Metastatic Liver Carcinoma in the Adrenal Gland (tissue), 2 donors: ENCODE measurements around a stretch of chr17.

- PRO-cap, 2 experiments, result peak in 2 of 2 experiments; most common plus-strand start chr17:65123521 (in 2); most common minus-strand start chr17:65123152 (in 2)
Observed at GRCh38 chr17:65122661-65123728, 14.2 kb upstream of the RGS9 start.

- PRO-cap, 2 experiments, result no peak in any of the 2 experiments
Observed at GRCh38 chr17:65164164-65164780, 27.1 kb downstream of the RGS9 start.

- PRO-cap, 2 experiments, result no peak in any of the 2 experiments
Observed at GRCh38 chr17:65546124-65546778, 15.2 kb downstream of the AXIN2 start.

DNA sequence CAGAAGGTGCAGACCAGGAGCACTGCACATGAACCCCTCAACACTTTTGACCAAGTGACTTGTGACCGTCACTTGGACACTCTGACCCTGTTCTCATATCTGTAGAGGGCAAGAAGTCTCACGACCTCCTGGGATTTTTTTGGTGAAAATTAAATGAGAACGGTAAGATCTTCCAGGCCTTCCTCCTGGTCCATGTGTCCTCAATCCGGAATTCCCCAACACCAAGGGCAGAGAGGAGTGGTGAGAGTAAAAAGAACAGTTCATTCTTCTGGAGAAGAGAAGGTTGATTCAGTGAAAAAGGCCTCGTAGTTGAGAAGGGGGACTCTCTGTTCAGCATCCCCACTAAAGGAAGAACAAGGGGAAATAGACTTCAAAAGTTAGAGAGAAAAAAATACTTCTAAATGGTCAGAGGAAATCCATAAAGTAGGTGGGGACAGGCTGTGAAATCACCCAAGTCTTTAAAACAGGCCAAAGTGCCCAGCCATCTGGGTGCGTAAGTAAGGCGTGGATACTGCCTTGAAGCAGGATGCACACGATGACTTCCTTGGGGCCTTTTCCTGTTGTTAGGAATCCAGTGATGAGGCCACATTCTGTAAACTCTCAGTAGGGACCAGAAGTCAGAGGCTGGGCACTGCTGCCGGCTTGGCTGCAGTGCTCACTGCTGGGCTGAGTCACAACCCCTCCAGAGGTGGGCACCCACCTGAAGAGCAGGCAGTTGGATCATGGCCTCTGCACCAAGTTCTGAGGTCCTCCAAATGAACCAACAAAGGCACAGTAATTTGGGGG lies 9.3 kb downstream of the AXIN2 start:
- PRO-cap, 2 experiments, result no peak in any of the 2 experiments

DNA sequence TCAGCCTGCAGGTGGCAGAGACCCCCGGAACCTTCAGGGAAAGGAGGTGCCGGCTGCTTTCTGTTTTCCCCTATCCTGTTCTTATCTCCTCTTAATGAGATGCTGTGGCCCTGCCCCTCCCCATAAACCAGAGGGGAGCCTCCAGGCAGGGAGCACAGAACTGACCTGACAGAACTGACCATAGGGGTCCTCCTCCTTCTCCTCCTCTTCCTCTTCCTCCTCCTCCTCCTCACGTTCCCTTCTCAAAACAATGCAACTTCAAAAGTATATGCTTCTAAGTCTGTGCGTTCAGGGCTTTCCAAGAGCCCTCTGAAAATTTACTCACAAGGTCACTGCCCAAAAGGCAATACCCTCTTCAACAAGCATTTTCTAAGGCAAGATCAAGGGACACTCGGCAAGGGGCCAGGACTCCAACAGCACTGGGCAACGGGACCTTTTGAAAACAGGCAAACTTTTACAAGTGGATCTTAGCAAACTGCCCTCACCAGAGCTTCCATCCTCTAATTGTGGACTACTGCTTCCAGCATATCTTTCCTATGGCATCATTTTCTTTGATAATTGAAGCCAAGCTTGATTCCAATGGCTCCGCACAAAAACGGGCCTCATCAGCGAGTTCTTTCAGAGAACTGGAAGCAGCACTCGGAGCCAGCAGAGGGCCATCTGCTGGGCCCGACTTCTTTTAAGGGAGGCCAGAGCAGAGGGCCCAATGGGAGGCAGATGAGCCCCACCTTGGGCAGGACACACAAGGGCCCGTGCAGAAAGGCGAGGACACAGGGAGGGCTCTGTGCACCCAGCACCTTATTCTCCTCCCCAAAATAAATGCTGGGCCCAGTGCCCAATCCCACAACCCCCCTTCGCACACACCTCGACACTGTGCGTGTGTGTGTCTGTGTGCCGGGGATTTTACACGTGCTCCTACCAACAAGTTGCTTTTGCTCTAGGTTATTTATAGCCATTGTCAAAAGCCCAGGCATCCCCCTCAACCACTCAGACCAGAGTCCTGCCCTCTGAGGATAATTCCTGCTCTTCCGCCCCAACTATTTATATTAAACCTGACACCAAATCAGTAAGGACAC lies 7.1 kb downstream of the AXIN2 start:
- PRO-cap, 2 experiments, result no peak in any of the 2 experiments

DNA sequence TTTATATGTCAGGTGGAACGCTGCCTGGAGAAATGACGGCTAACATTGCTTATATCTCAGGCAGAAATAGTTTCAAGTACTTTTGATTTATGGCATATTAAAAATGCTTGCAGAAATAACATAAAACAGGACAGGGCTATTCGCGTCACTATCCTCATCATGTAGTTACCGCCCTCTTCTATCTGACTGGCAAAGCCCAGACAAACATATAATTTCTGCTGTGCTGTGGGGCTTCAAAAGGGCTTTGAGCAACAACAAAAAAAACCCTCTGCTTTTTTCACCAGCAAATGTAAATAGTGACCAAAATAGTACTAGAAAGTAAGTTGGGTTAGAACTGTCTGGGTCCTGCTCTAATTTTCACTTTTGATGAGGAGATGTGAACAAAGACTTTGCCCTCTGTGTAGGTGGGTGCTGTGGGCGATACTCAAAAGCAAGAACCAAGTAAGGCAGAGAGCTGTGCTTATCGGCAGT lies 151.0 kb upstream of the AXIN2 start:
- PRO-cap, 2 experiments, result no peak in any of the 2 experiments

- PRO-cap, 2 experiments, result no peak in any of the 2 experiments
Observed at GRCh38 chr17:65750588-65751135, 189.2 kb upstream of the AXIN2 start.

DNA sequence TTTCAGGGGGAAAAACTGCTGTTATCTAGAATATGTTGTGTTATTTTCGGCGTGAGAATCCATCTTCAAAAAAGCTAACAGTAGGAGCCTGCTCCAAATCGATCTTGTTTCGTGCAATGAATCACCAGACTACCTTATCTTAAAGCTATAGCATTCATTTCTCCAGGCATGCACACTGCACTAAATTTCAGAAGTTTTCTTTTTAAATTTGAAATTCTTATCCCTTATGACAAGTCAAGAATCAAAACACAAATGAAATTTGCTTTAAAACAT lies 288.8 kb downstream of the CEP112 start:
- PRO-cap, 2 experiments, result no peak in any of the 2 experiments

- PRO-cap, 2 experiments, result no peak in any of the 2 experiments
Observed at GRCh38 chr17:66436304-66437123, 134.1 kb downstream of the PRKCA start.

DNA sequence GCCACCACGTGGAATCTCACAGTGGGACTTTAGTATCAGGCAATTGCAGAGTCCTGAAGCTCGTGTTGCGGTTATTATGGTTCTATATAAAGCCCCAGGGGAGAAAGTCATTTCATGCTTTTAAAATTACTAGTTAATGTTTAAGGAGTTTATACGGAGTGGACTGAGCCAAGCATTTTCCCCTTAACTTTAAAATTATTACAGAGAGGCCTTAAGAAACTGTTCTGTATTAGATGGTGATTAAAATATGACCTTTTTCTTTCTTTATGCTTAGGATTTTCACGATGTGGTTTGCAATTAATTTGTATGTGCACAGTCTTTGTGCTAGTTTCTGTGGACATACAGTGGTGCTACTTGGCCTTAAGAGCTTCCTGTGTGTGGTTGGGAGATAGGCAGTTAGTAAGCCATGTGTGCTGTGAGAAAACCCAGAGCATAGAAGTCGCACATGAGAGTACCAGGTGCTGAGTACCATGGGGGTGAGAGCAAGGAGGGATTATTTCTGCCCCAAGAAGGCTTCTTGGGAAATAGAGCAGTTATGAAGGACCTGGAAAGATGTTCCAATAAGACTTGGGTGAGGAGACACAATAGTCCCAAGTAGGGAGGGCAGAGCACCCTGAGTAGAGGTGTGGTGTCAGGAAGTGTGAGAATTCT lies 239.7 kb downstream of the PRKCA start:
- PRO-cap, 2 experiments, result no peak in any of the 2 experiments

- PRO-cap, 2 experiments, result no peak in any of the 2 experiments
Observed at GRCh38 chr17:66579391-66579908, 255.5 kb upstream of the CACNG5 start.

- PRO-cap, 2 experiments, result no peak in any of the 2 experiments
Observed at GRCh38 chr17:66580121-66580875, 254.6 kb upstream of the CACNG5 start.

- PRO-cap, 2 experiments, result no peak in any of the 2 experiments
Observed at GRCh38 chr17:66951200-66952497, 12.9 kb upstream of the CACNG4 start.

- PRO-cap, 2 experiments, result no peak in any of the 2 experiments
Observed at GRCh38 chr17:67293771-67294180, 48.8 kb upstream of the HELZ start.

DNA sequence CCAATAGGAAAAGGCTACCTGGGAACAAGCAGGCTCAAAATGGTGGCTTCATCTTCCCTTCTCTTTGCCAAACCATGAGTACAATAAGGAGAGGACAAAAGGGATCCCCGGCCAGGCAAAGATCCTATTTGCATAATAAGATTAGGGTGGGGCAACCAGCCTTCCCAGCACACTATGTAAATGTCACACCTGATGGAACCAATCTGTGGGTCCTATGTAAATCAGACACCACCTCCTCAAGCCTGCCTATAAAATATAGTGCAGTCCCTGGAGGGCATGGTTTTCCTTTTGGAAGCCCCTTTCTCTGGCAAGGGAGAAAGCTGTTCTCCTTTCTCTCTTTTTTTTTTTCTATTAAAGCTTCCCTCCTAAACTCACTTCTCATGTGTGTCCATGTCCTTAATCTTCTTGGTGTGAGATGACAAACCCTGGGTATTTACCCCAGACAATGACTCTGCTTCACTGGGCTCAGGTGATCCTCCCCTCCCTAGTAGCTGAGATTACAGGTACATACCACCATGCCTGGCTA lies 44.2 kb downstream of the PSMD12 start:
- PRO-cap, 2 experiments, result no peak in any of the 2 experiments

GRCh38 chr17:67357073-67357740 lies 9.2 kb downstream of the PSMD12 start:
- PRO-cap, 2 experiments, result no peak in any of the 2 experiments

GRCh38 chr17:67364677-67365523 lies 1.5 kb downstream of the PSMD12 start:
- PRO-cap, 2 experiments, result no peak in any of the 2 experiments

GRCh38 chr17:67402208-67402563 lies 25.1 kb downstream of the PITPNC1 start:
- PRO-cap, 2 experiments, result no peak in any of the 2 experiments

DNA sequence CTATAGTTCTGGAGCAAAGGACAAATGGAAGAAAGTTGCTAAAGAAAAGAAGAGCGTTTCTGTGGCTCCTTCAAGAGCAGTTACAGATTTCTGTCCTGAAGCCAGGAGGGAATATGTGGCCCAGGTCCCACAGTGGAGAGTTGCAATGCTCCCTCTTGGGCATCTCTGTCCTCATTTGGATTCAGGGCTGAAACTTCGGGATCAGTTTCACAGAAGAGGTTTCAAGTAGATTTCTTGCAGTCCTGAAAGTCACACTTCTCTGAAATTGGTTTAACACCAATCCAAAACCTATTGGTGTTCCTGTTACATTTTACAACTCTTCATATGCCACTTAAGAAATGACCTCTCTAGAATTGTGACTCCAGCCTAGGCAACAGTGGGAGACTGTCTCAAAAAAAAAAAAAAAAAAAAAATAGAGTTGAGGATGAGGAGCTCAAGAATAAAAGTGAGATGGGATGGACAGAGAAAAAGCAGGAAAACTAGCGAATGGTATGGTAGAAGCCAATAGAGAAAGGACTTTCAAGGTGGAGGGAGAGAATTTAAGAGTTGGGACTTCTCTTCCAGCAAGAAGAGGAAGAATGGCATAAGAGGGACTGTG lies 46.7 kb downstream of the PITPNC1 start:
- PRO-cap, 2 experiments, result no peak in any of the 2 experiments

DNA sequence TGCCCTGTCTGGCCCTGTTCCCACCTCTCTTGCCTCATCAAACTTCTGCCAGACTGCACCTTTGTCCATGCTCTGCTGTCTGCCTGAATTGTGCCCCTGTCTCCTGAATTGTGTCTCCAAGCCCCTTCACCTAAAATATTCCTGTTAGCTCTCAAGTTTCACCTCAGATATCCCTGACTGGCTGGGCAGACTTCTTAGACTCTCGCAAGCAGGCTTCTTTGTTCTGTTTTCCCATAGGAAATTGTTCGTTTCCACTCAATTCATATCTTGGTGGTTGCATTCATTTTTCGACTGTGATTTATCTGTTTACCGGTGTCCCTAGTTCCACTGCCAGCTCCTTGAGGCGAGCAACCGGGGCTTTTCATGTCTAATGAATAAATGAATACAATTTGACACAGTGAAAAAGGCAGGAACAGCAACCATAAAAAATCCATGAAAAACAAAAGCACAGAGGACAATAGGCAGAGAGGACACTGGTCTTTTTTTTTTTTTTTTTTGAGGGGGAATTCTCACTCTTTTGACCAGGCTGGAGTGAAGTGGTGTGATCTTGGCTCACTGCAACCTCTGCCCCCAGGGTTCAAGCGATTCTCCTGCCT lies 66.2 kb downstream of the PITPNC1 start:
- PRO-cap, 2 experiments, result no peak in any of the 2 experiments